Subcutaneous adipose tissue (tissue), 3 donors: Measurements from ENCODE around the genes DRICH1, SMARCB1, DDT, SNRPD3 and LRRC75B.

- PRO-cap, result no peak
- RAMPAGE, long total RNA, 3 experiments, result no peak in any of the 3 experiments
Measured at GRCh38 chr22:23527279-23527759, 52.8 kb downstream of the IGLL1 start.

DNA sequence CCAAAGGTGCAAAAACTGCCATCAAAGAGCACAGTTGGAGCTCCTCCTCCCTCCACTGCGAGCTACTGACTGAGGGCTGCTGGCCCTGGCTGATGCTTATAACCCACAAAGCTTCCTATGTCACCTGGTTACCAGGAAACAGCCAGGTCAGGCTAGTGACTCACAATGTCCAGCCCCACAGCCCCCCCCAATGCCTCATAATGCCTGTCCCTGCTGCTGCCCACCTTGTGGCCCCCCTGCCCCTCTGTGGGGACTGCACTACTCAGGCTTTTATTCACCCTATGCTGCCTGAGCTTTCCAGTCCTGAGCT lies at the start of gene DRICH1:
Gene DRICH1, minus strand, starts transcription at position 71 of the 310 bp plus-strand sequence.
- PRO-cap, result no peak
- RAMPAGE, long total RNA, 3 experiments, result no peak in any of the 3 experiments

DNA sequence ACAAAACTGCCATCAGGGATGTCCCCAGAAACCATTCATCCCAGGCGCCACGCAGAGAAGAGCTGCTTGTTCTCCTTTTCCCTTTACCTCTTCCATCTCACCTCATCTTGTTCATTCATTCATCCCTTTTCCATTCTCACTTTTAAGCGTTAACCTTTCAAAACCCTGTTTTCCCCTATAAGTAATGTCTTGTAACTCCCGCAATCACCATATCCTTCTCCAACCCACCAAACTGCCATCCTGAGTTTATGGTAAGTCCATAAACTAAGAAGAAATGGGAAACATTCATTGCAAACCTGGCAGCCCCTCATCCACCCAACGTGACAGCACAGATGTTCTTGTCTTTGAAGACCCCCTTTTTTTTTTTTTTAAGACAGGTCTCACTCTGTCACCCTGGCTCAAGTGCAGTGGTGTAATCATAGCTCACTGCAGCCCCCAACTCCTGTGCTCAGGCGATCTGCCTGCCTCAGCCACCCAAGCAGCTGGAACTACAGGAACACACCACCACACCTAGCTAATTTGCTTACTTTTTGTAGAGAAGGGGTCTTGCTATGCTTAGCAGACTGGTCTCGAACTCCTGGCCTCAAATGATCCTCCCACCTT lies 26.7 kb upstream of the DRICH1 start:
- PRO-cap, result no peak
- RAMPAGE, long total RNA, 3 experiments, result no peak in any of the 3 experiments

DNA sequence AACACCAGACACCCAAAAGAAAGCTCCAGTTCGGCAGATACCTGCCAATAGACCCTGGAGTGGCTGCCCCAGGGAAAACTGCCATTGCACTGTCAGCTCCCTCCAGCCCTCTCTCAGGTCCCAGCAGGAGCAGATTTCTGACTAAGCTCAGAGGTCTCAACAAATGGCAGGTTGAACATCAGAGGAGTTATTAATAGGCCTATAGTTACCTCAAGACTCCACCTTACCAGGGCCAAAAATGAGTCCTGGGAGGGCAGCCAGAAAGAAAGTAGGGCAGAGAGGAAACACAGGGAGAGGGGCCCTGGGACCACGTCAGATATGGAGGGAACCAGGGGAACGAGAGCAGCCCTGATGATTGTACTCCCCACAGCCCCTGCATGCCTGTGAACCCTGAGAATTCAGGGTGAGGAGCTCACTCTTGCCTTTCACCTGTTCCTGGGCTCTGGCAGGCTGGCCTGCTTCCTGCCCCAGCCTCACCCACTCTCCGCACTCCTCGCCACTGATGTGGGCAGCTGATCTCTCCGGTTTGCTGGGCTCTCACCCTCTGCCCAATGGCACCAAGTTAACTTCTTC lies 4.3 kb upstream of the RGL4 start:
- PRO-cap, result no peak
- RAMPAGE, long total RNA, 3 experiments, result no peak in any of the 3 experiments

DNA sequence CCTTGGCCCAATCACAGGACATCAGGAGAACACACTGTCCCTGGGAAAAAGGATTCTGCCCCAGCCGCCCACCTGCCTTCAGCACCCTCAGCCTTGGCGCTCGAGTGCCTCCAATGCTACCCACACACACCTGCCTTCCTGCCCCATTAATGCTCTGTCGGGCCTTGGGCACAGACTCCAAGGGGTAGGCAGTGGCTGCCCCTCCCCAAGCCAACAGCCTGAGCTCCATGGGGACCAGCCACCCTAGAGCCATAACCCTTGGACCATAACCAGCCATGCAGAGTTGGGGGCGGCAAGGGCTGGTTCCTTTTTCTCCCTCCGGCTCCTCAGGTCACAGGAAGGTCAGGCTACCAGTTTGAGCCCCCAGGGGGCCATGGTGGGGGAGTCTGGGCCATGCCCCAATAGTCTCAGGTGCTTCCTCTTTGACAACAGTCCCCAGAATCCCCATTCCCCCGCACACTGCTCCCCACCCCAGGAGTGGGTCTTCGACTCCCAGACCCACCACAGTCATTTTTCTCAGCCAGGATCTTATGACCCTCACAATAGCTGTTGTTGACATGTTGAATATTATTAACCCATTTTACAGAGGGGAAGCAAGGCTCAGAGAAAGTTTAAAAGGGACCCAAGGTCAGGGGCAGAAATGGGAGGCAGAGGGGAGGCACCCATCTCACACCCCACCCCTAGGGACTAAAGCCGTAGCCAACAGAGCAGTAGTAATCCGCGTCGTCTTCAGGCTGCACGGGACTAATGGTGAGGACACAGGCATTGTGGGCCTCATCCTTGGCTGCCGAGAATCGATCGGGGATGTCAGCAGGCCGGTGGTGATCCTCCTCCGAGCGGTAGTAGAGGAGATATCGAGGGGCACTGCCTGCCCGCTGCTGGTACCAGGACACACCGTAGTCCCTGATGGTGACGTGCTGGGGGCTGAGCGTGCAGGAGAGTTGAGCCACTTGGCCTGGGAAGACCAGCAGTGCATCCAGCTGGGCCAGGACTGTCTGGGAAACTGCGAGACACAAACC lies 1.6 kb upstream of the ZNF70 start:
- PRO-cap, result no peak
- RAMPAGE, long total RNA, 3 experiments, result no peak in any of the 3 experiments

- PRO-cap, result no peak
- RAMPAGE, long total RNA, 3 experiments, result no peak in any of the 3 experiments
Measured at GRCh38 chr22:23786263-23786604, 532 bp upstream of the SMARCB1 start.

DNA sequence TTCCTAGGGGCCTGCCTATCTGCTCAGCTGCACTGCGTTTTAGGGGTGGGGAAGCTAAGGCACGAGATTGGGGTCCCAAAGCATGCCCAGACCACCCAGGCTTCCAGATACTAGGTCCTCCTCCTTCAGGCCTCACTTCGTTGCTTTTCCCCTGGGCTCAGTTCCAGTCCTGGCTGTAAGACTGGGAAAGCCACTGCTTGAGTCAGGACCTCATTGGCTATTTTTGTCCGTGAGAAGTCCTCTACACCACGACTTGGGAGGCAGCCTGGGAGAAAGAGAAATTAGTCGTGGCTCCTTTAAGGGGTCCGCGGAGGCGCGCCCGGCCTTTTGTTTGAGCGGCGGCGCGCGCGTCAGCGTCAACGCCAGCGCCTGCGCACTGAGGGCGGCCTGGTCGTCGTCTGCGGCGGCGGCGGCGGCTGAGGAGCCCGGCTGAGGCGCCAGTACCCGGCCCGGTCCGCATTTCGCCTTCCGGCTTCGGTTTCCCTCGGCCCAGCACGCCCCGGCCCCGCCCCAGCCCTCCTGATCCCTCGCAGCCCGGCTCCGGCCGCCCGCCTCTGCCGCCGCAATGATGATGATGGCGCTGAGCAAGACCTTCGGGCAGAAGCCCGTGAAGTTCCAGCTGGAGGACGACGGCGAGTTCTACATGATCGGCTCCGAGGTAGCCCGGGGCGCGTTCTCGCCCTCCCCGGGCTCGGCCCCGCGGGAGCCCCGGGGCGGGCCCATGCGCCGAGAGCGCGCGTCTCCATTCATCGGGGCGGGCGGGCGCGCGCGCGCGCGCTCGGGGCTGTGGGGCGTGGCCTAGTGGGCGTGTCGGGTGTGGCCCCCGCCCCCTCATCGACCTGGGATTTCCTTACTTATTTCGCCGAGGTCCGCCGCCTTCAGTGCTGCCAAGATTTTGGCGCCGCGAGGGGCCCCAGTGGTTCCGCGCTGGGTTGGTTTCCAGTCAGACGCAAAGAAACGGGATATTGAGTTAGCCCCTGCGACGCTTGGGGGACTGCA lies at the start of gene SMARCB1:
Gene SMARCB1, plus strand, starts transcription at position 362 of the 999 bp plus-strand sequence.
- PRO-cap, result unidirectional peak, plus-strand start at position 397 of the sequence; bidirectional peak, plus-strand start at position 853 of the sequence, minus-strand start at position 678 of the sequence
- RAMPAGE, long total RNA, 3 experiments, result start-site peak on the plus strand in 3 of 3 experiments, centred at positions 389 to 399 of the sequence, 33 to 100 reads per replicate

DNA sequence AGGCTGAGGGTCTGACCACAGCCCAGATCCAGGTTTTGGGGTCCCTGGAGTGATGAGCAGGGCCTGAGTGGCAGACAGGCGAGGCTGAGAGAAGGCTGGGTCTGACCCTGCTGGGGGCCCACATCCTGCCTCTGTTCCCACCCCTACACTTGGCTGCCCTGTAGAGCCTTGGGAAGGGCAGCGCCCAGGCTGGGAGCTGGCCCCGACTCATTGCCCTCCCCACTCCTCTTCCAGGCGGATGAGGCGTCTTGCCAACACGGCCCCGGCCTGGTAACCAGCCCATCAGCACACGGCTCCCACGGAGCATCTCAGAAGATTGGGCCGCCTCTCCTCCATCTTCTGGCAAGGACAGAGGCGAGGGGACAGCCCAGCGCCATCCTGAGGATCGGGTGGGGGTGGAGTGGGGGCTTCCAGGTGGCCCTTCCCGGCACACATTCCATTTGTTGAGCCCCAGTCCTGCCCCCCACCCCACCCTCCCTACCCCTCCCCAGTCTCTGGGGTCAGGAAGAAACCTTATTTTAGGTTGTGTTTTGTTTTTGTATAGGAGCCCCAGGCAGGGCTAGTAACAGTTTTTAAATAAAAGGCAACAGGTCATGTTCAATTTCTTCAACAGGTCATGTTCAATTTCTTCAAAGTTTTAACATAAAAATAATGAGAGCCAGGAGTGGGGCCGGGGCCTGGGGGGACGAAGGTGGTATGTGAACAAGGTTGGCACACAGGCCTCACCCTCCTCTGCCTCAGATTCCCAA lies 4.7 kb downstream of the DERL3 start:
- PRO-cap, result no peak
- RAMPAGE, long total RNA, 3 experiments, result no peak in any of the 3 experiments

- PRO-cap, result no peak
- RAMPAGE, long total RNA, 3 experiments, result no peak in any of the 3 experiments
Measured at GRCh38 chr22:23837845-23838376, 895 bp downstream of the DERL3 start.

GRCh38 chr22:23893847-23894341 lies 289 bp upstream of the MIF start:
- PRO-cap, result bidirectional peak, plus-strand start at chr22:23894383, minus-strand start at chr22:23894257
- RAMPAGE, long total RNA, 3 experiments, result no peak in any of the 3 experiments

GRCh38 chr22:23910793-23911239 lies 16.6 kb downstream of the MIF start:
- PRO-cap, result no peak
- RAMPAGE, long total RNA, 3 experiments, result no peak in any of the 3 experiments

GRCh38 chr22:23974198-23974738 lies at the start of gene DDT:
DDT (minus strand) TSS chr22:23974441.
- PRO-cap, result no peak
- RAMPAGE, long total RNA, 3 experiments, result start-site peak on the minus strand in 3 of 3 experiments, at chr22:23974420-23974445 at its widest, 77 to 562 reads per replicate

DNA sequence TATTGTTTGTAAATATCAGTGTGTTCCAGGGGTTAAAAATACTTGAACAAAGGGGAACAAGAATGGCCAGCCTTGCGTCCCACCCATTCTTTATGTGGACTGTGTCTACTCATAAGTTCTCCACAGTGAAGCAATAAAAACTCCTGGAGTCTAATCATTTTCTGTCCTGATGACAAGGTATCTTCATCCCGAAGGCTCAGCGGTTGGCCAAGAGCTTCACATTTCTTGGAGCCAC lies 36.9 kb upstream of the ADORA2A start:
- PRO-cap, result no peak
- RAMPAGE, long total RNA, 3 experiments, result no peak in any of the 3 experiments

- PRO-cap, result no peak
- RAMPAGE, long total RNA, 3 experiments, result no peak in any of the 3 experiments
Measured at GRCh38 chr22:24424962-24425455, 2.4 kb upstream of the ADORA2A start.

GRCh38 chr22:24426501-24427096 lies 800 bp upstream of the ADORA2A start:
- PRO-cap, result no peak
- RAMPAGE, long total RNA, 3 experiments, result no peak in any of the 3 experiments

- PRO-cap, result no peak
- RAMPAGE, long total RNA, 3 experiments, result no peak in any of the 3 experiments
Measured at GRCh38 chr22:24539790-24540442, 15.0 kb downstream of the GUCD1 start.

DNA sequence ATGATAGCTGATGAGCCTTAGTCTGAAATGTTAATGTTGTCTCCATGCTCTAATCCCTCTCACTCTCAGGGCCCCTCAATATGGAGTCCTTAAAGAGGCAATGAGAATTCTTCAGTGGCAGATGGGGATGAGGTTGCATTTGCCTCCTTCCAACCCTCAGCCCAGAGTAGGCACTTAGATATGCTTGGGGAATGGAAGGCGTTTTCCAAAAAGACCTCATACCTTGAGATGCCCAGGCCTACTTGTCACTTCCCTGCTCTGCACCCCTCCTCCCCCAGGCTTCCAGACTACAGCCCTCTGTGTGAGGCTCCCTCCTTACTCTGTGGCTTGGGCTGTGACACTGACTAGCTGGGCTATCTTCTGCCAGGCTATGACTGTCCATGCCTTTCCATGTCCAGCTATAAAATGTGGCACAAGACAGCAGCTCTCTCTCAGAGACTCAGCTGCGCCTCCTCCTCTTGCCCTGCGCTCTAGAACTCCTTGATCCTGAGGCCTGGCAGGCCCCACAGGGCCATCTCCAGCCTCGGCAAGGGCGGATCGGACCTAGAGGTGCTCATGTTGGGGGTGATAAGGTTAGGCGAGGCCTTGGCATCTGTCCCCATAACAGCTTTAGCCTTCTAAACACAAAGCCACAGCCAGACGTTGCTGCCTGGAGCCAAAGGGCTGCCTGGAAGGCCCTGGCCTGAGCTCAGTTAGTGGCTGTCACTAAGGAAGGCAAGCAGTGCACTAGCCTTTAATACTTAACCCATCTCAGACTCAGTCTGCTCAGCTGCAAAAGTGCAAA lies 1.4 kb downstream of the GUCD1 start:
- PRO-cap, result no peak
- RAMPAGE, long total RNA, 3 experiments, result no peak in any of the 3 experiments

- PRO-cap, result bidirectional peak, plus-strand start at chr22:24555455, minus-strand start at chr22:24555110; bidirectional peak, plus-strand start at chr22:24555999, minus-strand start at chr22:24555891
- RAMPAGE, long total RNA, 3 experiments, result start-site peak on the plus strand in 3 of 3 experiments, at chr22:24555960-24556030 at its widest, 590 to 1,014 reads per replicate; start-site peak on the minus strand in 2 of 3 experiments, at chr22:24555866-24555941 at its widest, 17 to 19 reads per replicate
Measured at GRCh38 chr22:24555304-24556409, at the start of gene SNRPD3. SNRPD3 (plus strand) TSS chr22:24555999.

DNA sequence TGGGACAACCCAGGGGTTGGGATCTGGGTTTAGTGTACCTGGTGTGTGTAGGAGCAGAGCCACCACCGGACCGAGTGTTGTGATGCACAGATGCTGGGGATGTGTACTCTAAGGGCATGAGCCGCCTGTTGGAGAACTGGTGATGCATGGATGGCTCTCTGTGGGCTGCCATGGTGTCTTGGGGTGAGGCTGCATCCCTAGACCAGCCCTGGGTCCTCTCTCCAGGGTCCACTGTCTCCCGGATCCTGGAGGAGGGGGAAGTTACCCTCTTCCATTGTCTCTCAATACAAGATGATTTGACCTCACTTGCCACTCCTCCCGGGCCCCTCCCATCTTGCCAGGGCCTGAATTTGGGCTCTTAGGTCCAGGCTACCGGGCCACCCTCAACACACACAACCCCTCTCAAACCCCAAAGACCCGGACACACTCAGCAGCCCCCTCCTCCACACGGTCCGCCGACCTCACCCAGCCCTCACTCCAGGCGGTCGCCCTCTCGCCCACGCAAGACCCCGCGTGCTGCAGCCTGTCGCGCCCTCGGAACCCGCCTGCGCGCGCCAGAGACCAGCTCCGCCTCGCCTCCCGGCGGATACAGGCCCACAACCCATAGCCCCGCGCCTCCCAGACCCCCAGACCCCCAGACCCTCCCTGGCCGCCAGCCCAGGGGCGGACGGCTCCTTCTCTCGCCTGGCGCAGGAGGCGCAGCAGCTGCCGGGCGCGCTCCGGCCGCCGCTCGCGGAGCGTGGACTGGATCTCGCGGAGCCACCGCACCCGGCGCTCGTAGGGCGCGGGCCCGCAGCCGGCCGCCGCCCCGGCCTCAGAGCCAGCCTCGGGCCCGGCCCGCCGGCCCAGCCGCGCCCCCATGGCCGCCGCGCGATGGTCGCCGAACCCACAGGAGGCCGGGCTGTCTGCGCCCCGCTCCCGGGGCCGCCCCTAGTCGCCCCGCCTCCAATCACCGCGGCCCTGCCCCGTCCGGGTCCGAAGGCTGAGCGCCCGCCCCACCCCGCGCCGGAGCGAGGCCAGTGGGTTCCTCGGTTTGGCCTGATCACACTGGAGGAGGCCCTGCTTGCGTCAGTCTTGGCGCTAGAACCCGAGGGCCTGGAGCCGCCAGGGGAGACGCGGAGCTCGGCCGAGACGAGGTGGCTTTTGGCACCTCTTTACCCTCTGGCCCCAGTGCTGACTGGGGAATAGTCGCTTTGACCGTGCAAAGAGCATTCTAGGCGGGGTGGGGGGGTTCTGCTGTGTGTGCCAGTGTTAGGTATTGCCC lies at the start of gene LRRC75B:
Gene LRRC75B, minus strand, starts transcription at position 895 of the 1,264 bp plus-strand sequence.
- PRO-cap, result bidirectional peak, plus-strand start at position 1,071 of the sequence, minus-strand start at position 890 of the sequence
- RAMPAGE, long total RNA, 3 experiments, result no peak in any of the 3 experiments

DNA sequence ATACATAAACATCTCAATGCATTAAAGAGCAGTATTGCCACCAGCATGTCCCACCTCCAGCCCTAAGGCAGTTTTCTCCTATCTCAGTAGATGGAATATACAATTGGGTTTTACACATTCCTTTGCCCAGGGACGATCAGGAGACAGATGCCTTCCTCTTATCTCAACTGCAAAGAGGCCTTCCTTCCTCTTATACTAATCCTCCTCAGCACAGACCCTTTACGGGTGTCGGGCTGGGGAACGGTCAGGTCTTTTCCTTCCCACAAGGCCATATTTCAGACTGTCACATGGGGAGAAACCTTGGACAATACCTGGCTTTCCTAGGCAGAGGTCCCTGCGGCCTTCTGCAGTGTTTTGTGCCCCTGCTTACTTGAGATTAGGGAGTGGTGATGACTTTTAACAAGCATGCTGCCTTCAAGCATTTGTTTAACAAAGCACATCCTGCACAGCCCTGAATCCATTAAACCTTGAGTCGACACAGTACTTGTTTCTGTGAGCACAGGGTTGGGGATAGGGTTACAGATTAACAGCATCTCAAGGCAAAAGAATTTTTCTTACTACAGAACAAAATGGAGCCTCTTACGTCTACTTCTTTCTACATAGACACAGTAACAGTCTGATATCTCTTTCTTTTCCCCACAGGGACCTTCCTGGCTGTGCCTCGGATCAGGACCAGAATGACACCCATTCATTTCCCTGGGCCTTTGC lies 27.9 kb downstream of the GGT1 start:
- PRO-cap, result no peak
- RAMPAGE, long total RNA, 3 experiments, result no peak in any of the 3 experiments